ENCODE measurements around a stretch of chr10.

DNA sequence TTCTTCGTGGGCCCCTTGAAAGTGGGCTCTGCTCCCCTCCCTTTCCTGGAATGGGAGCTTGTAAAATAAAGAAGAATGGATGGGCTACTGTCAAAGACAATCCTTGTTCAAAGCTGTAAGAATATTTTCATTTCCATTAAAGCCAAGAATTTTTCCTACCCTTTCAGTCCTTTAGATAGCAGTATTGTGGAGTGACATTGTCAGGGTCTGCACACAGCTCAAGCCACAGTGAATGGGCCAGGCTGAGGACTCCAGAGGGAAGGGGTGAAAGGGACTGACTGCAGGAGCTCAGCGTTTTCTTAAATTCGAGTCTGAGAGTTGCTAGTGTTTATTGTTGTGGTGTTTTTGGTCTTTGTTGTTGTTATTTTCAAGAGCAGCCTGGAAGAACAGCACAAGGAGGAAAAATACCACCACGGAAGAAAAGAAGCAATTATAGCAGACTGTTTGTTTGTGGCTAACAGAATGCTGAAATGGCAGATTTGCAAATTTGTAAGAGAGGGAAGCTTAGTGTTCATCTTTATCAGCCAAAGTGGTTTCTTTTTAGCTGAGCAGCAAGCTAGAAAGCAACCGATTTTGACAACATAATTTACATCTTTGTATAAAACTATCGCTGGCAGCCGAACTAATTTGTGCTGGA is 192.0 kb downstream of the LRMDA start:
- PRO-cap: no peak

- PRO-cap: no peak
Measured at GRCh38 chr10:75712164-75712570, 280.7 kb downstream of the LRMDA start.

GRCh38 chr10:76168034-76168628 is 736.7 kb downstream of the LRMDA start:
- PRO-cap: no peak

DNA sequence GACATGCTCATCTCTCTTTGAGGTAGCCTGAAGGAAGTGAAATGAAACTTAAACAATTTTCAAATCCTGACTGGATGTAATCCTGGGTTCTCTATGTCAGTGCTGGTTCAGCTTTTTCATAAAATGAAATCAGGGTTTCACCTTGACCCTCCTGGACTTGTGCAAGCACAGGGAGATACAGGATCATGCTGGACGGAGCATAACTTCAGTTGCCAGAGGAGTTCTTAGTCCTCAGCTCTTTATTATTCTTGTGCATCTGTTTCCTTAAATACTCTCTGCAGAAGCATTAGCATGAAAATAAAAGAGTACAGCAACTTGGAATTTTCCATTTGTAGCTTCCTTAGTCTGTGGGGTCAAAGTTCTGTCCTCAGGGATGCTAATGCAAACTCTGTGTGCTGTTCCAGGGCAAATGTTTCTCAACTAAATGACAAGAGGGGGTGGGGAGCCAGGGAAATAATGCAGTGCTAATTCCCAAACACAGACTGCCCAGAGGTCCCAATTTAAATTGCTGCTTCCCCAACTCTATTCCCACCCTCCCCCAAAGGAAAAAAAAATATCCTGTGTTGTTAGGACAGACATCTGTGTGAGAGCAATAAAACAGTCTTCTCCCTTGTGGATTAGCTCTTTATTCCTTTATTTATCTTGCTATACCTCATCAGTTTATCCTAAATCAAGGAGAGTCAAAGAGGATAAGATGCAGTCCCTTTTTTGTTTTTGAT is 904.9 kb downstream of the LRMDA start:
- PRO-cap: no peak

DNA sequence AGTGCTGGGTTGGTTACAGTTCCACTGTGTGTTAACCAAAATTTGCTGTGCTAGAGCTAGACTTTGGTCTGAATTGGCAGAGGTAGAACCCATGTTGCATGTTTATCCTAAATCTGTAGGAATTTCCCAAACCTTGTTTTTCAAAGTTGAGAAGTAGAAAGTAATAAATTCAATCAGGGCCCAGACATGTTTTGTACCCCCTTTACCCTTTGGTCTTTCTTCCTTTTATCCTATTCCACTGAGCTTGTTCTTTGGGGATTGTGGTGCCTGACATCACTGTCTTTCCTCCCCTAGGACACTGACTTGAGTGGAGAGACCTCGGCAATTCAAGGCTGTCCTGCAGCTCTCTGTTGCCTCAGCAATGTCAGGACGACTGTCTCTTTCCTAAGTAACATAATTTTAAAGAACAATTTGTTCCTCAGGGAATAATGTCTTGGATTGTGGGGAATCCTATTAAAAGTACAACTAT is 1078.0 kb downstream of the KCNMA1 start:
- PRO-cap: no peak

DNA sequence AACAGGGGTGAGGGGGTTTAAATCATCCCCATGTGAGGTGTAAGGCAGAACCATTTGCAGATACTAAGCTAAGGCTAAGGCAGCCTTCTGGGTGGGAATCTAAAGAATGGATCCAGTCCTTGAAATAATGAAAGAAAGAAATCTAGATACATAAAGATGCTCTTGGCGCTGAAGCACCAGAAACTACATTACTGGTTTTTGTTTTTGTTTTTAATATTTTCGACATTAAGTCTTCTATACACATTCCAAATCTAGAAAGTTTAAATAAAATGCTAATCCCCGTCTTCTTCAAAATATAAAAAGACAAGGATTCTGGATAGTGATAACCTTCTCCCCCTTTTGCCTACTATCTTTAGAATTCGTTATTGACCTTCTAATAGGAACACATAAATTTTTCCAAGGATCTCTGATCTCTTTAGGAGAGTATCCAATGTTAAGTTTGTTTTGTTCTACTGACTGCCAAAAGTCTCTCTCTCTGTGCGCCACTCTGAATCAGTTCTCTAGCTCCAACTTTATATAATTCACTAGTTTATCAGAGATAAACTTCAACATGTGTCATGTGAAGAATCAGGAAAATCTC is 615.8 kb downstream of the KCNMA1 start:
- PRO-cap: no peak

GRCh38 chr10:77341385-77342068 is 296.1 kb downstream of the KCNMA1 start:
- PRO-cap: no peak

DNA sequence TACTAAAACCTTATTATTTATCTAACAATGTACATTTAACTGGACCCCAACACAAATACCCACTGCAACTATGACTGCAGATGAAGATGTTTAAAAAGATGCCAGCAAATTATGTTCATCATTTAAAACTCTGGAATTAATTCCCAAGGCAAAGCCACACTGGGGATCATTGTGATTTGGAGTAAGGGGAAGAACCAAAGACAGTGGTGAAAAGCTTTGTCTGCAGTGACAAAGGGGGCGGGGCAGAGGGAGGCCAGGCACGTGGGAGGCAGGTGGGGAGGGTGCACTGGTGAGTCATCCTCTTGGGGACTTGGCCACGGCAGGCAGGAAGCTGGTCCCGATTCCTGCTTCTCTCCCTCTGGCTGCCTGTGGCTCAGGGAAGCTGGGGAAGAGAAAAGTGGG is 232.0 kb downstream of the KCNMA1 start:
- PRO-cap: unidirectional peak, plus-strand start at position 337 of the sequence

DNA sequence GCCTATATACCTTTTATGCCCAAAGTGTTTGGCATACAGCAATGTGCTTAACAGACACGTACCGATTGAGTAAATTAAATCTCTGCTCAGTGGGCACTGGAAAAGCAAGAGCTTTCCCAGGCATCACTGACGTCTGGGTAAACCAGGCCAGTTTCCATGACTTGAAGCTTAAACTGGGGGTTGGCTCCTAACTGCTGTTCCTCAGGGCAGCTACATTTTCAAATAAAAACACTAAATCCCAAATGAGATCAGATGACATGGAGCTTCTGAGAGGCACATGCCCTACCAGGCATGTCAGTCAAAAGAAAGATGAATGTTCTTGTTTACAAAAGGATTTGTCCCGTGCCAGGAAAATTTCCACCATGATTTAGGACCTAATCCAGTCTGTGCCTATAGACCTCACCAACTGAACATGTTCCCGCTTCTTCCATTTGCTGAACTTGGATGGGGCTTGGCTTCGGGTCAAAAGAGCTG is 220.3 kb downstream of the KCNMA1 start:
- PRO-cap: no peak

DNA sequence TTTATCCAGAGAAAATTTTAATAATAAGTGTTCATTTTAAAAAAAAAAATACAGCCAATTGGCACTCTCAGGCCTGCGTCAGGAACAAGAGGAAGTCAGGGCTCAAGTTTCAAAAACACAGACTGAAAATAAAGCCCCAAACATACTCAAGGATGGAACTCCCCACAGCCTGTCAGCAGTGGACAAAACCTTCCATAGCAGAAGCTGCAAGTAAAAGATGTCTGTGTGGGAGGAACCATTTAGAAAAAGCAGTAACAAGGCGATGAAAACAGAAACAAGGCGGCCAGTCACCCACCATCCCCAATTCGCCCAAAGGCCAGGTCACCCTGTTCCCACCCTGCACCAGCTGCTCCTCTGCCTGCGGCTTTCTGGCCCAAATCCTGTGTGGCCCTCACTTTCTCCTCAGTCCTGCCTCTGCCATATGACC is 27.9 kb downstream of the KCNMA1 start:
- PRO-cap: no peak

- PRO-cap: no peak
Measured at GRCh38 chr10:77709935-77710678, 72.5 kb upstream of the KCNMA1 start.

GRCh38 chr10:77778725-77779645 is 141.4 kb upstream of the KCNMA1 start:
- PRO-cap: no peak

- PRO-cap: no peak
Measured at GRCh38 chr10:77841668-77842582, 84.6 kb downstream of the DLG5 start.

GRCh38 chr10:77859409-77859989 is 67.1 kb downstream of the DLG5 start:
- PRO-cap: no peak

DNA sequence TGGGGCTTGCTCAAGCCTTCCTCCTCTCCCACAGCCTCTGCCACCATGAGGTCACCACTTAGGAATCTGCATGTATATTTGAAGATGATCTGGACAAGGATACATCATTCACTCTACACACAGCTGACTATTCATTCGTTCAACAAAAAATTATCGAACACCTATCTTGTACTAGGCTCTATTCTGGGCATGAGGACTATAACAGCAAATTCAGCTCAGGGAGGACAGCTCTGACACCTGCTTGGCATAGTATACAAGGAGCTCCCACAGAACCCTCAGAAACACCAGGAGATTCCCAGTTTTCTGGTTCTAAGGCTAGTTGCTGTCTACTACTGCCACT is 6.7 kb downstream of the DLG5 start:
- PRO-cap: no peak

- PRO-cap: bidirectional peak, plus-strand start at chr10:77943600, minus-strand start at chr10:77943356
Measured at GRCh38 chr10:77943024-77943894, 16.7 kb upstream of the DLG5 start.

DNA sequence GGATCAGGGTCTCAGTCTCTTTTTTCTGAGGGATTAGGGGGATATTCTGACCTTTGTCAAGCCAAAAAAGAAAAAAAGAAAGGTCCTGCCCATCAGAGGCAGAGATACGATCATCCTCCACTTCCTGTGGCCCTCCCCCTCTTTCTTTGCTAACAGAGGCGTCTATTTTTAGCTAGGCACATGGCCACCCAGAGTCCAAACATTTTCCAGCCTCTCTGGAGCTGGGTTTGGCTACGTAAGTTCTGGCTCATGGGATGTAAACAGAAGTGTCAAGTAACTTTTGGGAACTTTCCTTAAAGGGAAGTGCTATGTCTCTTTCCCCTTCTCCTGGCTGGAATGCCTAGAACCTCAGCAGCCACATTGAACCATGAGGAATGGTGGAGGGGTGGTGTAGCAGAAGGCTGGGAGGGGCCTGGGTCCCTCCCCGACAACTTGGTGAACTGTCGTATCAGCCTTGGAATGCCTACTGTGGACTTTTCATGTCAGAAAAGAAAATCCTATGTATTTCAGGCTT is 44.8 kb upstream of the DLG5 start:
- PRO-cap: no peak

DNA sequence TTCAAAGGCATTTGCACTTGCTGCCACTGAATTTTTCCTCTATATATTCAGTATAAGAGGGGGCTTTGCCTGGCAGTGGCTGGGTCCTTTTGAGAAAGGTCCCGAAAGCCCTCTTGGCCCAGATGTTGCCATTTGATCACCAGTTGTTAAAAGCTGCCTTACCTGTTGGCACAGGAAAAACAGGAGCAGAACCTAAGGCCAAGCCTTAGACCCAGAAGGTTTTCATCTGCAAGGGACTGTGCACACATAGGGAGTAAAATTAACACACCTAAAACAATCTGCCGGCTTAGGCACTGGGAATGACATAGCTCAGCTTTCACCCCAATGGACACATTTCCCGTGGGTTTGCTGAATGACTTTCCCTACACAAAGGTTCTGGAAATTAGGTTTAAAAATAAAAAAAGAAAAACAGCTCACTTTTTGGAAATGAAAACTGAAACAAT is 40.6 kb downstream of the POLR3A start:
- PRO-cap: no peak

DNA sequence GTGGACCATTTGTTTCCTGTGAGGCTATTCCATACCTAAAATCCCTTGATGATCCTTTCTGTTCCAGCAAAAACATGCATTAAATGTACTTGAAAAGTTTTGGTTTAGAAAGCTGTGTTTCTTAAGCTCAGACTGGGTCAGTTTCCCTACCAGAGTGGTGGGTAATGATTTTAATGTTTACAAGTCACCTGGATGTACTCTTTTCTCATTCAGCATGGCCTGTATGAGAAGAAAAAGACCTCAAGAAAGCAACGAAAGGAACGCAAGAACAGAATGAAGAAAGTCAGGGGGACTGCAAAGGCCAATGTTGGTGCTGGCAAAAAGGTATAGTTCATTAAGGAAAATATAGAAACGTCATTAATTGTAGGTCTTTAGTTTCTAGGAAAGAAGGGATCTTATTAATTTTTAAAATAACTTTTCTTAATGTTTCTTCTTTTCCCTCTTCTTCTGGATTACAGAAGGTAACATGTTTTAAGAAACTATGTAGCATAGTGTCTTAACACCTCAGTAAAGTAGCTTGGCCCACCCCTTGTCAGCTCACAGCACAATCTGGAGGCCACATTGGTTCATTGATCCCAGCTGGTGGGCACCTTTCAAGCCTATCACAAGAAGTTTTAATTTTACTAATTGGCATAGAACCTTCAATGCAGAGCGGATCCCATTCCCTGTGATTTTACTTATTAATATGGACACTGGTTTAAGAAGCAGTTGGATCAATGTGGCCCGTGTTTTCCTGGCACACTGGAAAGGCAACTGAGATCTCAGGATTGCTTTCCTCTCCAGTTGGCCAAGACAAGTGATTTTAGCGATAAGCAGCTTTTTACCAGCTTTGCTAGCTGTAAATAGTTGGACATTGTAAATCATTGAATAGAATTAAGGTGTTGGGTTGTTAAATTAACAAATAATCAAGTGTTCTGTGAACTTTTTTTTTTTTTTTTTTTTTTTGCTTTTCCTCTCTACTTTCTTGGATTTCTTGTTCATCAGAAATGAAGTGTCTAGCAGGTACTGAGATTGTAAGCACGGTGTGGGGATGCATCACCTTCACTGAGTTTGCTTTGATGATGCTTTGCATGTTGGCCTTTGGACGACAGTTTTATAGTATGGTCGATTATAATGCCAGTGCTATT is 3.7 kb downstream of the RPS24 start:
- PRO-cap: no peak

- PRO-cap: no peak
Measured at GRCh38 chr10:78248499-78248963, 214.9 kb downstream of the RPS24 start.

All from endodermal cell (in vitro differentiated cells).